Mesothelial cell of epicardium (in vitro differentiated cells): ENCODE results near the genes ACHE and SERPINE1.

DNA sequence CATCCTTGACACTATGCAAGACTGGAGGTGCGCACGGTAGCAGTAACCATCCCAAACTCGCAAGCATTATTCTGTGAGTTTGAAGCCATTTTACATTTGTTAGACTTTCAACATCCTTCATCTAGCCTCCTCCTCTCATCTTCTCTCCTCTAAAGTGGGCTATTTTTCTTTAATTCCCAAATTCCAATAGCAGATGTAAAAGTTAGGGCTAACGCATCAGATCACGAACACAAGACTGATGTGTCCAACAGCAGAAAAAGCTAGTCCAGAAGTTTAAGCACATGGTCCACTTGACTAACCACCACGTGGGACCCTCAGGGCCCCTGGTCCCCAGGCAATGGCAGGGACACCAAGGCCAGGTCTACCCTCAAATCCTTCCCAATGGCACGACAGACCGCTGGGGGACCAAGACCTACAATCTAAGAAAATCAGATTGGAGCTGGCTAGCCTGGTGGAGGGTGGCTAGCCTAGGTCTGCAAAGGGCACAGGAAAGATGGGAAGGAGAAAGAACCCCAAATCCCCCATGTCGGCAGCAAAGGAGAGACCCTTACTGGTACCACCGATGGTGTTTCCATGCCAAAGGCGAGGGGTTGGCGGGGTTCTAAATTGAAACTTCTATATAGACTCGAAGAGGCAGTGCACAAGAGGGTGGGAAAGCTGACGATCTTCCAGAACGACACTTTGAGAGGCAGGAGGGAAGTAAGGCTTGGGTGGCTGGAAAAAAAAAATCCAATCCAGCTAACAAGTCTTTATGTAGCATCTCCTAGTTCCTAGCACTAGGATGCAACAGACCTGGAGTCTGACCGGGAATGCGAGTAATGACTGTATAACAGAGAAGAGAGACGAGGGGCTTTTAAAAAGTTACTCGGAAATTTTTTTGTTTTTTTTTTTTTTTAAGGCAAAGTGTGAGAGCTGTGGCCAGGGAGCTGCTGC lies 1.4 kb downstream of the GIGYF1 start:
- PRO-cap, result no peak

GRCh38 chr7:100725156-100725435 lies 4.8 kb downstream of the EPO start:
- PRO-cap, result no peak

GRCh38 chr7:100807171-100807990 lies 19.9 kb downstream of the EPHB4 start:
- PRO-cap, result no peak

- PRO-cap, result no peak
Measured at GRCh38 chr7:100824883-100825610, 2.3 kb downstream of the EPHB4 start.

- PRO-cap, result no peak
Measured at GRCh38 chr7:100865902-100866766, 1.1 kb upstream of the TRIP6 start.

GRCh38 chr7:100887474-100887969 lies 2.0 kb downstream of the UFSP1 start:
- PRO-cap, result no peak

DNA sequence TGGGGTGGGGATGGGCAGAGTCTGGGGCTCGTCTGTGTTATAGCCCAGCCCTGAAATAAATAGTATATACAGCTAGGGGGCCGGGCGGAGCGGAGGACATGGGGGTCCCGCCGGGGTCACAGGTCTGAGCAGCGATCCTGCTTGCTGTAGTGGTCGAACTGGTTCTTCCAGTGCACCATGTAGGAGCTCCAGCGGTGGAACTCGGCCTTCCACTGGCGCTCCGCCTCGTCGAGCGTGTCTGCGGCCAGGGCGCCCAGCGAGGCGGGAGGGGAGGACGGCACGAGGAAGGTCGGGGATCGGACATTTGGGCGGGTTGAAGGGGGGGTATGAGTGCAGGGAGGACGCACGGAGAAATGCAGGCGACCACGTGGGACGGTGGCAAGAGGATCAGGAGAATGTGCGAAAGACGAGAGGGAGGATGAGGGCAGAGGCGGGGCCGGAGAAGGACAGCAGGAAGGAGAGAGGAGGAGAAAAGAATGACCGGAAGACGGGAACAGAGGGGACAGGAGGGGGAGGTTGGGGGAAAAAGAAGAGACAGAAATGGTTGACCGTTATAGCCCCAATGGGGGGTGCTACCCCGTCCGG lies 675 bp upstream of the UFSP1 start:
- PRO-cap, result no peak

- PRO-cap, result no peak
Measured at GRCh38 chr7:100891111-100892102, 1.9 kb upstream of the UFSP1 start.

GRCh38 chr7:100895436-100896477 lies at the start of gene ACHE:
Gene ACHE, minus strand, starts transcription at chr7:100895888.
- PRO-cap, result unidirectional peak, minus-strand start at chr7:100895888

- PRO-cap, result no peak
Measured at GRCh38 chr7:100929504-100929939, 19.8 kb upstream of the MUC3A start.

- PRO-cap, result no peak
Measured at GRCh38 chr7:100955971-100956916, 6.9 kb downstream of the MUC3A start.

- PRO-cap, result no peak
Measured at GRCh38 chr7:101020283-101020713, 417 bp downstream of the MUC17 start.

GRCh38 chr7:101095355-101095938 lies 10.2 kb downstream of the TRIM56 start:
- PRO-cap, result no peak

GRCh38 chr7:101126311-101127447 lies at the start of gene SERPINE1:
Gene SERPINE1, plus strand, starts transcription at chr7:101127104.
- PRO-cap, result unidirectional peak, plus-strand start at chr7:101127104

DNA sequence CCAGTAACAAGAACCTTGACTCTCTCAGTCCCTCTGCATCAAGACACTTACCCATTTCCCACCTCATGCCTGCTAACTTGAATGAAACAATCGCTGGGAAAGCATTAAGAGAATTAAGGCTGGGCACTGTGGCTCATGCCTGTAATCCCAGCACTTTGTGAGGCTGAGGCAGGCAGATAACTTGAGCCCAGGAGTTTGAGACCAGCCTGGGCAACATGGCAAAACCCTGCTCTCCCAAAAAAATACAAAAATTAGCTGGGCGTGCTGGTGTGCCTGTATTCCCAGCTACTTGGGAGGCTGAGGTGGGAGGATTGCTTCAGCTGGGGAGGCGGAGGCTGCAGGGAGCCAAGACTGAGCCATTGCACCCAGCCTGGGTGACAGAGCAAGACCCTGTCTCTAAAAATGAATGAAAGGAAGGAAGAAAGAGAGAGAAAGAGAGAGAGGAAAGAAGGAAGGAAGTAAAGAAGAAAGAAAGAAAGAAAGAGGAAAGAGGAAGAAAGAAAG lies 596 bp downstream of the SERPINE1 start:
- PRO-cap, result no peak

- PRO-cap, result no peak
Measured at GRCh38 chr7:101136765-101137432, 10.0 kb downstream of the SERPINE1 start.

GRCh38 chr7:101216692-101217158 lies 656 bp downstream of the PLOD3 start:
- PRO-cap, result no peak

- PRO-cap, result unidirectional peak, minus-strand start at chr7:101238927
Measured at GRCh38 chr7:101238683-101239069, 1.1 kb upstream of the CLDN15 start.

GRCh38 chr7:101289598-101290268 lies 31.9 kb downstream of the IFT22 start:
- PRO-cap, result no peak

GRCh38 chr7:101740961-101741720 lies 76.3 kb upstream of the CUX1 start:
- PRO-cap, result no peak